Fibroblast of villous mesenchyme (primary cell): ENCODE data around the gene ILF3.

DNA sequence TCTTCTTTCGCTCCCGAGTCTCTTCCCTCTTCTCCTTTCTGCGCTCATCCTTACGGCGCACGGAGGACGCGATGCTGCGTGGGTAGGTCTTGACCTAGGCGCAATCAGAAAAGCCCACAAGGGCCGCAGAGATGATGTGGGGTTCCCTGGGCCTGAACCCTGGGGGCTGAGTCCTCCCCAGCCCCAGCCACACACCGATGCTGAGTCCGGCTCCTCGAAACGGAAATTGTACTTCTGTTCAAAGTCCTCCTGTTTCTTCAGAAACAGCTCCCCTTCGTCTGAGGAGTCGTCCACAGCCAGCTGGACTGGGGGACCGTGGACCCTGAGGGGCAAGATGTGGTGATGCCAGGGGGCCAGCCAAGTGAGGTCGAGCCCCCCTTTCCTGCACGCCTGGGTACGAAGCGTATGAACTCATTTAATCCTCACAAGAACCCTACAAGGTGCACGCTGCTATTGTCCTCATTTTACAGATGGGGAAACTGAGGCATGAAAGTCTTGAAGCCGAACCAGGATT lies 6.1 kb downstream of the KRI1 start:
- CAGE, long polyA plus RNA, result no peak

- CAGE, long polyA plus RNA, result no peak
These were observed 519 bp upstream of the CDKN2D start for GRCh38 chr19:10569096-10569899.

DNA sequence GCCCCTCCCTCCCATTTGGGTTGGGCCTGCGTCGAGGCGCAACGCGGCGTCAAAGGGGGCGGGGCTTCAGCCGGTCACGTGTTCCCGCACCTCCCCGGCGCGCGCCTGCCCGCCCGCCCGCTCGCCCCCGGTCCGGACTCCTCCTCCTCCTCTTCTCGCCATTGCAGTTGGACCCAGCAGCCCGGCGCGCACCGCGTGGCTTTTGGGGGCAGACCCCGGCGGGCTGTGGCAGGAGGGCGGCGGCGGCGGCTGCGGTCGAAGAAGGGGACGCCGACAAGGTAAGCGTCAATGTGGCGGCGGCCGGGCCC lies at the start of gene ILF3:
ILF3 (plus strand) TSS at position 137 of the 308 bp plus-strand sequence.
- CAGE, long polyA plus RNA, result start-site peak on the plus strand centred at position 119 of the sequence, 103 bp wide, 1,186 and 709 reads in 2 replicates

GRCh38 chr19:10662226-10663127 lies 8.3 kb downstream of the ILF3 start:
- CAGE, long polyA plus RNA, result no peak

DNA sequence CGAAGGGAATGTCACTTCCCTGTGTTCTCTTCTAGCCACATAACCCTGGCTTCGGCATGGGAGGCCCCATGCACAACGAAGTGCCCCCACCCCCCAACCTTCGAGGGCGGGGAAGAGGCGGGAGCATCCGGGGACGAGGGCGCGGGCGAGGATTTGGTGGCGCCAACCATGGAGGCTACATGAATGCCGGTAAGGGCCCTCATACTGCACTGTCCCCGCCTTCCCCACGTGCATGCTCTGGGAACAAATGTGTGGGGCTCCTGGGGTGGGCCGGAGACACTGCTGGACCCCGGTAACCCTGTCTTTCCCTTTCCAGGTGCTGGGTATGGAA lies 17.7 kb upstream of the QTRT1 start:
- CAGE, long polyA plus RNA, result no peak

- CAGE, long polyA plus RNA, result no peak
These were observed 6.6 kb upstream of the QTRT1 start for GRCh38 chr19:10694312-10695423.

DNA sequence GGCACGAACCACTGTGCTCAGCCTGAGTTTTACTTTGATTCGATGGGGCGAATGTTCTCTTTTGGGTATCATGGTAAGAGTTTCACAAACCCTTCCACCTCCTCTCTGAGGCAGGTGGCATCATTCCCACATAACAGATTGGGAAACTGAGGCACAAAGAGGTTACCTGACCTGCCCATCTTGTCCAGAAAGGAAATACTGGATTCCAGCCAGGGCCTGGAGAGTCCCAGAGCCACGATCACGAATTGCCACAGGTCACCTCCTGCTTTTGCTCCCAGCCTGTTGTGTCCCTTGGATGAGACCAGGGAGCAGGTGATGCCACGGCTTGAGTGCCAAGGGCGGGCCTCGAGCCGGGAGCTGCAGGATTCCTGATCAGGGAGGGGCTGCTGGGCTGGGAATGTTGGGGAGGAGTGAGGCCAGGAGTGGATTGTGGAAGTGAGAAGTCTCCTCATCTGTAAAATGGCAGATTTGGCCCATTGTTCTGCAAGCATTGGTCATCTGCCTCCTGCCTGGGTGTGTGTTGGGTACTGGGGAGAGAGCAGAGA lies 29.3 kb downstream of the DNM2 start:
- CAGE, long polyA plus RNA, result no peak

DNA sequence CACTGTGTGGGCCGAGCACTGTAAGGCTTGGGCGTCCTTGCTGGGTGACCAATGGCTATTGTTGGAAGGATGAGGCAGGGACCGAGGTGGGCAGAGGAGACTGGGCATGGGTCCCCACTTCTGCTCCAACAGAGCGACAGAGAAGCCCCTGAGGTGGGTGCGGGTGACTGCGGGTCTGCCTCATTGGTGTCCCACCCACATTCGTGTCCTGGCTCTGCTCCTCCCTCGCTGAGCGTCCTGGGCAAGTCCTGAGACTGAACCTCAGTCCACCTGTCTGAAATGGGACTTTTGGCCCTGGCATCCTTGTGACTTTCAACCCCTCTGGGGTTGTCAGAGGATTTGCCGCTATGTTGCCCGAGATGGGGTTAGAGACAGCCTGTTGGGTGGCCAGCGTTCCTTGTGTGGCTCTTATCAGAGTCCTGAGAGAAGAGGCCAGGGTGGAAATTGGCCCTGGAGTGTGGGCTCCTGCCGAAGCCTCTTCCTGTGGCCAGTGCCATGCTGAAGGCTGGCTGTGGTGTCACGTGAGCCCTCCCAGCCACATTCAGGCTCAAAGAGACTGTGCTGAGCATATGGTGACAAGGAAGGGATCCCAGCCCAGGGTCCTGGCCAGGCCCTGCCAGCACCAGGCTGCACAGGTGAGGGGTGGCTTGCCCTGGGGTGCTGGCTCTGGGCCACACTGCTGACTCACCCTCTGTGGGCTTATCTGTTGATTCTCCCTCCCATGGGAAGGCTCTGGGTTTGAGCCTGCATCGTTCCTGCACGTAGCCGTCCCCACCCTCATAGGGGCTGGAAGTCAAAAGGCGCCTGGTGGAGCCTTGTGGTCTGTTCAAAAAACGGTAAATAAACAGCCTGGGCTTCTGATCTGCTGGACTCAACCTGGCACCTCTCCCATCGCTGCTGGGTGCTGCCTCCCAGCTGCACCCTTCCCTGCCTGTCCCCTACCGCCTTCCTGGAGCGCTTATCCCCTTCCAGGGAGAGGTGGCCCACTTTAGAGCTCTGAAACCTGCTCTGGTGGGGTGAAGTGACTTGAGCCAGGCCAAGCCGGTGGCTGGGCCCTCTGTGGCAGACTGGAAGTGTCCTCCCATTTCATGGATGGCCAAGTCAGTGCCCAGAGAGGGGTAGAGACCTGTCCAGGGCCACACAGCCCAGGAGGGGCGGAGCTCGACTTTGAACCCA lies 31.0 kb downstream of the DNM2 start:
- CAGE, long polyA plus RNA, result no peak

GRCh38 chr19:10750817-10752121 lies 33.4 kb downstream of the DNM2 start:
- CAGE, long polyA plus RNA, result no peak

DNA sequence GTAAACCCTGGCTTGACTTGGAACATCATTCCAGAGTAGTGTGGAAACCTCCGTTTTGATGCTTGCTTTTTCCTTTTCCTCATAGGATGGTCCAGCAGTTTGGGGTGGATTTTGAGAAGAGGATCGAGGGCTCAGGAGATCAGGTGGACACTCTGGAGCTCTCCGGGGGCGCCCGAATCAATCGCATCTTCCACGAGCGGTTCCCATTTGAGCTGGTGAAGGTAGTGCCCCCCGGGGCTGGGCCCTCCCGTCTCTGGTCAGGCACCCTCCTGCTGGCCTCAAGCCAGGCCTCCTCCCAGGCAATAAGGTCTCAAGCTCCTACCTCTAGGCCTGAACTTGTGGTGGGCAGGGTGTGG lies 42.4 kb downstream of the TMED1 start:
- CAGE, long polyA plus RNA, result no peak

- CAGE, long polyA plus RNA, result no peak
These were observed 32.5 kb downstream of the TMED1 start for GRCh38 chr19:10803404-10804053.

DNA sequence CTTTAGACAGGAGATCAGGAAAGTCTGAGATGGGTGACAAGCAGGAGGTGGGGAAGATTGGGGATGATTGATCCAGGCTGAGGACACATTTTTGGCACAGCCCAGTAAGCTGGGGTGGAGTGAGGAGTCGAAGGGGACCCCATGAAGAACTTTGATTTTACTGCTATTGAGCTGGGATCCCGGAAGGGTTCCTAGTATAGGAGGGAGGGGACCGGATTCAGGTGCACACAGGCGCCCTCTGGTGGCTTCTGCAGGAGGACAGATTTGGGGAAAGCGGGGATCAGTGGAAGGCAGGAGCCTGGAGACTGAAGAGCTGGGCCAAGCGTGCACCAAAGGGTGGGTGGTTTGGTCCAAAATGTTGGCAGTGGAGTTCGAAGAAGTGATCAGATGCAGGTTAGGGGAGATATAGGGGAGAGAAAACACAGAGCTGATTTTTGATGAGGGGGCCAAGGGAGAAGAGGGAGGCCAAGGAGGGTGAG lies 7.0 kb upstream of the CARM1 start:
- CAGE, long polyA plus RNA, result no peak

DNA sequence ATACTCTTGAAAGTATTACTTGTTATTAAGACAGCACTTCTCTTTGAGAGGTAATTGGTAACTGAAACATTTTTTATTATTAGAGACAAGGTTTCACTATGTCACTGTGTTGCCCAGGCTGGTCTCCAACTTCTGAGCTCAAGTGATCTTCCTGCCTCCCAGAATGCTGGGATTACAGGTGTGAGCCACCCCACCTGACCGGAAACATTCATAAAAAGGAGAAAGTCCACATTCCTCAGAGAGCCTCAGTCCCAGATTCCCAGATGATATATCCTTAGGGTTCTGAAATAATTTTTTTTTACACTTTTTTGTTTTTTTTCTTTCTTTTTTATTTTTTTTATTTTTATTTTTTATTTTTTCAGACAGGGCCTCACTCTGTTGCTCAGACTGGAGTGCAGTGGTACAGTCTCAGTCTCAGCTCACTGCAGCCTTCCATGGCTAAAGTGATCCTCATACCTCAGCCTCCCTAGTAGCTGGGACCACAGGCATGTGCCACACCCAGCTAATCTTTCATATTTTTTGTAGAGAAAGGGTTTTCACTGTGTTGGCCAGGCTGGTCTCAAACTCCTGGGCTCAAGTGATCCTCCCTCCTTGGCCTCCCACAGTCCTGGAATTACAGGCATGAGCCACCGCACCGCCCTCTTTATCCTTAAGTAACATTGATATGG lies 2.8 kb downstream of the CARM1 start:
- CAGE, long polyA plus RNA, result no peak

DNA sequence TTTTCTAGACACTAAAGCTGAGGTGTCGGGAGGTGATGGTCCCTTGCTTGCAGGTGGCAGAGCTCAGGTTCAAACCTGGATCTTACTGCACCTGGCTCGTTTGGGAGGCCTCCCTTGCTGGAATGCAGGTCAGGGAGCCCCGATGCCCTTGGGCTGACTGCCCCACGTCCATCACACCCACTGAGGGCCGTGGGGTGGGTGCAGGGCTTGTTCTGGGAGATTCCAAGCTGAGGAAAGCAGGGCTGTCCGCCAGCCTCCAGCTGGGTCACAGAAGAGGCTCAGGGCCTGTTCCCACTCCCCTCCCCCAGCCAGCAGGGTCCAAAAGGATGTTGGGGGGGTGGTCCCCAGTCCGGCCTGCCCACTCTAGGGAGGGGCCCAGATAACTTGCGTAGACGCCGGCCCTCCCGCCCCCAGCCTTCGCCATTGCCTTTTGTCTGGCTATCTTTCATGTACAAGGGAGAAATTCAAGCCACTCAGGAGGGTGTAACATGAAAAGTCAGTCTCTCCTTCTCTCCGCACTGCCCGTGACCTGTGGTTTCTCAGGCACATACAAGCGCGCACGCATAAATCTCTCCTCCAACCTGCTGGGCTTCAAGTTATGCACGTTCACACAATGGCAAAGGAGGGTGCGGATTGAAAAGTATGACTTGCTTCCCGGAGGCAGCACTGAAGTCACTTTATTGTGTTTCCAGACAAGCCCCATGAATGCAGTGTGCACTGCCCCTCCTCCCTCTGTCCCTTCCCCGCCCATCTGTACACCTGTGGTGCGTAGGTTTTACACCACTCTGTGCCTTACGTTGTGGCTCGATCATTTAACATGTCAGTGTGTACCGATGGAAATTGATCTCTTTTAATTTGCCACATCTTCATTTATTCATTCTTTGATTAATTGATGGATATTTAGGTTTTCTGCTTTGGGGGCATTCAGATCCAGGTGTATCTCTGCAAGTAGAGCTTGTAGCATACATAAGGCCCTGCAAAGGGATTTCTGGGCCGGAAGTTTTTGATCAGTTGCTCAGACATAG lies 20.2 kb downstream of the CARM1 start:
- CAGE, long polyA plus RNA, result no peak

GRCh38 chr19:10896394-10896756 lies 25.0 kb downstream of the CARM1 start:
- CAGE, long polyA plus RNA, result no peak

GRCh38 chr19:10901767-10902202 lies 26.7 kb downstream of the YIPF2 start:
- CAGE, long polyA plus RNA, result no peak

DNA sequence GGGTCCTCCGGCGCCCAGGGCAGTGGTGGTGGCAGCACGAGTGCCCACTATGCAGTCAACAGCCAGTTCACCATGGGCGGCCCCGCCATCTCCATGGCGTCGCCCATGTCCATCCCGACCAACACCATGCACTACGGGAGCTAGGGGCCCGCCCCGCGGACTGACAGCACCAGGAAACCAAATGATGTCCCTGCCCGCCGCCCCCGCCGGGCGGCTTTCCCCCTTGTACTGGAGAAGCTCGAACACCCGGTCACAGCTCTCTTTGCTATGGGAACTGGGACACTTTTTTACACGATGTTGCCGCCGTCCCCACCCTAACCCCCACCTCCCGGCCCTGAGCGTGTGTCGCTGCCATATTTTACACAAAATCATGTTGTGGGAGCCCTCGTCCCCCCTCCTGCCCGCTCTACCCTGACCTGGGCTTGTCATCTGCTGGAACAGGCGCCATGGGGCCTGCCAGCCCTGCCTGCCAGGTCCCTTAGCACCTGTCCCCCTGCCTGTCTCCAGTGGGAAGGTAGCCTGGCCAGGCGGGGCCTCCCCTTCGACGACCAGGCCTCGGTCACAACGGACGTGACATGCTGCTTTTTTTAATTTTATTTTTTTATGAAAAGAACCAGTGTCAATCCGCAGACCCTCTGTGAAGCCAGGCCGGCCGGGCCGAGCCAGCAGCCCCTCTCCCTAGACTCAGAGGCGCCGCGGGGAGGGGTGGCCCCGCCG lies 6.7 kb downstream of the YIPF2 start:
- CAGE, long polyA plus RNA, result no peak

DNA sequence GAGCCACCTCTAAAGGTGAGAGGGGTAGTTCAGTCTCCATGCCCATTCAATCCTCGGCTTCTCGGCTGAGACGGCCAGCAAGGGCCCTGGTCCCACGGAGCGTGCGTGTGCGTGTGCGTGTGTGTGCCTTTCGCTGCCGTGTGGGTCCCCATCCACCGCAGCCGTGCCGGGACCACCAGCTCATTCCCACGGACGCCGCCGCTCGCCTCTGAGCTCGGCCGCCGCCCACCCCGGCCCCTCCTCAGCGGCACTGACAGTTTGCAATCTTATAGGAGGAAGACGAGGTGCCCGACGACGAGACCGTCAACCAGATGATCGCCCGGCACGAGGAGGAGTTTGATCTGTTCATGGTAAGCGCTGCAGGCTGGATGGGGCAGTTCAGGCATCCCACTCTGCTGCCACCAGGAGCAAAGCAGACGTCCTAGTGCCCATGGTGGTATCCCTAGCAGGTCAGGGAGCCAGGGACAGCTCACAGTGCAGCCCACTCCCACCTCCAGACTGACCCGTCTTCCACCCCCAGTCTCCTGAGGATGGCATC lies 55.3 kb upstream of the LDLR start:
- CAGE, long polyA plus RNA, result no peak

- CAGE, long polyA plus RNA, result no peak
These were observed 20.2 kb downstream of the LDLR start for GRCh38 chr19:11109460-11109796.

DNA sequence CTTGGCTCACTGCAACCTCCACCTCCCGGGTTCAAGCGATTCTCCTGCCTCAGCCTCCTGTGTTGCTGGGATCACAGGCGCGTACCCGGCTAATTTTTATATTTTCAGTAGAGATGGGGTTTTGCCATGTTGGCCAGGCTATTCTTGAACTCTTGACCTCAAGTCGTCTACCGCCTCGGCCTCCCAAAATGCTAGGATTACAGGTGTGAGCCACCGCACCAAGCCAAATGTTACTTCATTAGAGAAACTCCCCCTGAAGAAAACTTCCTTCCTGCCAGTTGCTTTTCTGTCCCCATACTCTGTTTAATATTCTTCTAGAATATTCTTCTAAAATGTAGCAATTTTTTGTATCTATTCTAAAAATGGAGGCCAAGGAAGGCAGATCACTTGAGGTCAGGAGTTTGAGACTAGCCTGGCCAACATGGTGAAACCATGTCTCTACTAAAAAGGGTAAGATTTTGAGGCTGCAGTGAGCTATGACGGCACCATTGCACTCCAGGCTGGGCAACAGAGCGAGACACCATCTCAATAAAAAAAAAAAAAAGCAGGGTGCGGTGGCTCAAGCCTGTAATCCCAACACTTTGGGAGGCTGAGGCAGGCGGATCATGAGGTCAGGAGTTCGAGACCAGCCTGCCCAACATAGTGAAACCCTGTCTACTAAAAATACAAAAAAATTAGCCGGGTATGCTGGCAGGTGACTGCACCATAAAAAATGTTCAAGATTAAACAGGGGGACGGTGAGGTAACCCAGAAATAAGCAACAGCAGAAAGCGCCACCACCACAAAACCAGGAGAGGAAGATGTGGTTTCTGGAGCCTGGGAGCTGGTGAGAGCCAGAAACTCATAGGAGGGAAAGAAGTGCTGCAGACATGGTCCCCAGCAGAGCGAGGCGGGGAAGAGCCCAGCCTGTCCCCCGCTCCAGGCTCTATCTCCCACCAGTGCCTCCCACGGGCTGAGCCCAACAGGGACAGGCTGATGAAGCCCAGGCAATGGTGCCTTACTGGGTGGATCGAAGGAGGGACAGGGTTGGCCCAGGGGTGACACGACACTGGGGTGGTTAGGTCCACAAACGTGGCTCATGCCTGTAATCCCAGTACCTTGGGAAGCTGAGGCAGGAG lies 19.4 kb downstream of the SPC24 start:
- CAGE, long polyA plus RNA, result no peak